Measurements from ENCODE around the genes SLC8A2 and CA11.

DNA sequence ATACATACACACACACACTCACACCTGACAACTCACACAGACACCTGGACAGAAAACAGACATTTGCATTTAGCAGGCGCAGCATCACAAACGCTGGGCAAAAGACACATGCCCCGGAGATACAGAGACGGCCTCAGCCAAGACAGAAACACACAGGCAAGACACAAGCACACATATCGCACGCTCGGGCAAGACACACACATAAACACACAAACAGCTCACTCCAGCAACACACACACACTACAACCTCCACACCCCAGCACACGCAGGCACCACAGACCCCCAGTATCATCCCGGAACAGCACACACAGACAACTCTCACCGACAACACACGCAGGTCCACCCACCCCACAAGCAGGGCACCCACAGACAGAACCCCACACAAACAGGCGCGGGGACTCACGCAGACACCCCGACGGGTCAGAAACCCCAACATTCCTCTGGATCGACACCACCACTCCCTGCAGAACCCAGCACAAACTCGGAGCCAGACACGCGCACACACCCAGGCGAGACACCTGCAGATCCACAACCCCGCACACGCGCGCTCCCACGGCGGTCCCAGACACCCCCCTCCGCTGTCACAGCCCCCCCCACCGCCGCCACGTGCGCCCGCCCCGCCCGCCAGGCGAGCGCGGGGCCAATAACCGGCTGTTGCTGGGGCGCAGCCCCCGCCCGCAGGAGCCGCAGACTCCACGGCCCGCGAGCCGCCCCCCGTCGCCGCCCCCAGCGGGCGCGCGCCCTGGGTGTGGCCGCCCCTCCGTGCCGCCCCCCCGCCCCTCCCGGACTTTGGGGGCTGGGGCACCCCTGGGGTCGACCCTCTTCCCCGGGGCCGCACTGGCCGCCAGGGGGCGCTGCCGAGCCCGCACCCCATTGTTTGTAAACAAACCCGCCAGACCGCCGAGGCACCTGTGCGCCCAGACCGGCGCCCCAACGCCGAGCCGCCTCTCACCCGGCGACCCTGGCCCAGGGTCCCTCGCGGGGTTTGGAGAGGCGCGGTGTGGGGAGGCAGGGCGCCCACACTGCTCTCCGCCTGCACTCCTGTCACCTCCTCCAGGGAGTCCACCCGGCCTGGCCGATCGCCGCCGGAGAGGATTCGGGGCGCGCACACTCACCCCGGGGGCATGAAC lies 820 bp downstream of the BBC3 start:
- RRBS: 1% methylated on average over 17 of the region's 92 CpGs
CAGE:
- cytosol, long polyA plus RNA: no peak
- long polyA plus RNA: no peak
- nucleus, long polyA plus RNA: no peak

- RRBS: no CpG with 5 or more reads among the region's 17 CpGs
CAGE:
- cytosol, long polyA plus RNA: start-site peak on the minus strand at chr19:47232682-47232779, 76 and 86 reads in 2 replicates
- long polyA plus RNA: no peak
- nucleus, long polyA plus RNA: no peak
These were observed 1.6 kb upstream of the BBC3 start for GRCh38 chr19:47232408-47233259.

DNA sequence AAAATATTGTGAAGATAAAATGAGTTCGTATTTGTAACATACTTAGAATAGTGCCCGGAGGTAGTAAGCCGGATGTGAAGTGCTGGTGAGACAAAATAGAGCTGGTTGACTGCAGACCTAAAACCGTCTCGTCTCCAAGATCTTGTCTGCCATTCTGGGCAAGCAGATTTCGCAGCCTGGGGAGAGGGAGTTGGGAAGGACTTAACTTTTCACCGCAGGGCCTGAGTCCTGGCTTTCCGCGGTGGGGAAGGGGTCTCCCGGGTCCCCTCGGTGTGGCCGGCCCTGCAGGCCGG lies 8.2 kb upstream of the BBC3 start:
- RRBS: no CpG with 5 or more reads among the region's 13 CpGs
CAGE:
- cytosol, long polyA plus RNA: no peak
- long polyA plus RNA: no peak
- nucleus, long polyA plus RNA: no peak

GRCh38 chr19:47240906-47241603 lies 10.1 kb upstream of the BBC3 start:
- RRBS: no CpG with 5 or more reads among the region's 26 CpGs
CAGE:
- cytosol, long polyA plus RNA: no peak
- long polyA plus RNA: no peak
- nucleus, long polyA plus RNA: no peak

DNA sequence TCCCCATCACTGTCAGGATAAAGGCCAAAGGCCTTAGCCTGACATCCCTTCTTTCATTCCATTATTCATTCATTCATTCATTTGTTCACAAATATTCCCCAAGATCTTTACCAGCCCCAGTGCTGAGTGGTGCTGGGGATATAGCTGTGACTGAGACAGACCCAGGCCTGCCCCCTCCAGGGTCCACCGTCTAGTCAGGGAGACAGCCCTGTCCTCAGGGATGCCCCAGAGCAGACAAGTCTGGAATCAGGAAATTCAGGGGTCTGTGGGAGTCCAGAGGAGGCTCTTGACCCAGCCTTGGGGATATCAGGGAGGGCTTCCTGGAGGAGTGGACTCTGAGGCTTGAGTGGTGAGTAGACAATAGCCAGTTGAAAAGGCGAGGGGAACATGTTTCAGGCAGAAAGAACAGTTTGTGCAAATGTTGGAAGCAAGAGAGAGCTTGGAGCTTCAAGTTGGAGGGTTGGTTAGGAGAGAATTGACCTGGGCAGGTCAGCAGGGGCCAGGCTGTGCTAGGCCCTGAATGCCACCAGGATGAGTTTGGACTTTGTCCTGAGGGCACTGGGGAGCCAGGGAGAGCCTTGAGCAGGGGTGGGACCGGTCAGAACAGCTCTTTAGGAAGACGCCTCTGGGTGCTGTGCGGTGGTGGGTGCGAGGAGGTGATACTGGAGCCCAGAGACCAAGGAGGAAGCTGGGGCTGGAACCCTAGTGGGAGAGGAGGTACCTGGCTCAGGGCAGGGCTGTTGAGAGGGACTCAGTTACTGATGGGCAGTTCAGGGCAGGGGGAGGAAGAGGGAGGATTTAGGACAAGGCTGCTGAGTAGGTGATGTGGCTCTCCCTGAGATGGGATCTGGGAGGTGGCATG lies 2.7 kb downstream of the CCDC9 start:
- RRBS: no CpG with 5 or more reads among the region's 6 CpGs
CAGE:
- cytosol, long polyA plus RNA: no peak
- long polyA plus RNA: no peak
- nucleus, long polyA plus RNA: no peak

DNA sequence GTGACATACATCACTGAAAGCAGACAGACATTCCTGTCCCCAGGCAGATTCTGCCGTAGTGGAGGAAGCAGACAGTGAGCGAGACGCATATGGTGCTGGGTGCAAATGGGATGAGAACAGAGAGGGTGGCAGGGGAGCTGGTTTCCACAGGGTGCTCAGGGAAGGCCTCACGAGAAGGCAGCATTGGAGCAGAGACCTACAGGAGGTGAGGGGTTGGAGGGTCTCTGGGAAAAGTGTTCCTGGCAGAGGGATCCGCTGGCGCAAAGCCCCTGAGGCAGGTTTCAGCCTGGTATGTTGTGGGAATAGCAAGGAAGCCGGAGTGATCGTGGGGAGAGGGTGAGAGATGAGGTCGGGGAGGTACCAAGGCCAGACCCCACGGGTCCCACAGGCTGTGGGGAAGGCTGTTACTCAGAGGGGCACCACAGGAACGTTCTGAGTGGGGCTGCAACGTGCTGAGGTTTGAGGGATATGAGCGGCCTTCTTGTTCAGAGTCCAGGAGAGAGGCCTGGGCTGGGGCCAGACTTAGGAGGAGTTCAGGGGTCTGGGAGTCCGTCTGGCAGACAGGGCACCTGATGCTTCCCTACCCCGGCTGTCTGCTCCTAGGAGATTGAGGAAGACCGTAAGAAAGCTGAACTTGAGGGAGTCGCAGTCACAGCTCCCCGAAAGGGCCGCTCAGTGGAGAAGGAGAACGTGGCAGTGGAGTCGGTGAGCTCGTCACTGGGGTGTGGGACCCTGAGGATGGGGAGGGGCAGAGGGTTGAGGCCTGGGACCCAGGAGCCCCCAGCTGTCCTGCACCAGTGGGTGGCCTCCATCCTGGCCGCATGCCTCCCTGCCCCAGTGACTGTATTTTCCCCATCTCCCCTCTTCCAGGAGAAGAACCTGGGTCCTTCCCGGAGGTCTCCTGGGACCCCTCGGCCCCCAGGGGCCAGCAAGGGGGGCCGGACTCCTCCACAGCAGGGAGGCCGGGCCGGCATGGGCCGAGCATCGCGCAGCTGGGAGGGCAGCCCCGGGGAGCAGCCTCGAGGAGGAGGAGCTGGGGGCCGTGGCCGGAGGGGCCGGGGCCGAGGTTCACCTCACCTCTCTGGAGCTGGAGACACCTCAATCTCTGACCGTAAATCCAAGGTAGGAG lies 3.8 kb downstream of the CCDC9 start:
- RRBS: 93% methylated on average over 11 of the region's 38 CpGs
CAGE:
- cytosol, long polyA plus RNA: no peak
- long polyA plus RNA: no peak
- nucleus, long polyA plus RNA: no peak

GRCh38 chr19:47272636-47272923 lies 2.1 kb upstream of the INAFM1 start:
- RRBS: no CpG with 5 or more reads among the region's 11 CpGs
CAGE:
- cytosol, long polyA plus RNA: no peak
- long polyA plus RNA: no peak
- nucleus, long polyA plus RNA: no peak

GRCh38 chr19:47323531-47324242 lies 8.3 kb upstream of the C5AR2 start:
- RRBS: 93% methylated on average over 2 of the region's 19 CpGs
CAGE:
- cytosol, long polyA plus RNA: no peak
- long polyA plus RNA: no peak
- nucleus, long polyA plus RNA: no peak

DNA sequence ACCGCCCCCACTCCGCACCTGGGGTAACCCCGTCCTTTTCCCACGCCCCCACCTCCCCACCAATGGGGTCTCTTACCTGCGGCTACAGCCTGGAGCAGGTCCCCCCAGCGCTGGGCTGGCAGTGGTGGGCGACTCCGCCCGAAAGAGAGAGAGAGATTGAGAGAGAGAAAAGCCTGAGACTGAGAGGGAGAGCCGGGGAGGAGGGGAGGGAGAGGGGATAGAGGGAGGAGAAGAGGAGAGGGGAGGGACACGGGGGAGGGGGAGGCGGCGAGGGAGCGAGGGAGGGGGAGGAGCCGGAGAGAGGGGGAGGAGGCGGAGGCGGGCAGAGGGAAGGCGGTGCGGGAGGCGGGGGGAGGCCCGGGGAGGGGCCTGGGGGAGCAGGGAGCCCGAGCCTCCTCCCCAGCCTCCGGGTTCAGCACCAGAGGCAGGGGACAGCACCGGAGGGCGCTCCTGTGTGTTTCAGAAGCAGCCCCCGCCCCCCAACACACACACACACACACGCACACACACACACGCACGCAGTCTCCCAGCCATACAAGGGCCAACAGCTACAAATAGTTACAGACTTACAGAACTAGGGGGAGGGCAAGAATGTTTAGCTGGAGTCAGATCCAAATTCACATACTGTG lies at the start of gene SLC8A2:
SLC8A2 (minus strand) TSS at position 181 of the 629 bp plus-strand sequence.
- RRBS: 3% methylated on average over 7 of the region's 29 CpGs
CAGE:
- cytosol, long polyA plus RNA: no peak
- long polyA plus RNA: no peak
- nucleus, long polyA plus RNA: no peak

DNA sequence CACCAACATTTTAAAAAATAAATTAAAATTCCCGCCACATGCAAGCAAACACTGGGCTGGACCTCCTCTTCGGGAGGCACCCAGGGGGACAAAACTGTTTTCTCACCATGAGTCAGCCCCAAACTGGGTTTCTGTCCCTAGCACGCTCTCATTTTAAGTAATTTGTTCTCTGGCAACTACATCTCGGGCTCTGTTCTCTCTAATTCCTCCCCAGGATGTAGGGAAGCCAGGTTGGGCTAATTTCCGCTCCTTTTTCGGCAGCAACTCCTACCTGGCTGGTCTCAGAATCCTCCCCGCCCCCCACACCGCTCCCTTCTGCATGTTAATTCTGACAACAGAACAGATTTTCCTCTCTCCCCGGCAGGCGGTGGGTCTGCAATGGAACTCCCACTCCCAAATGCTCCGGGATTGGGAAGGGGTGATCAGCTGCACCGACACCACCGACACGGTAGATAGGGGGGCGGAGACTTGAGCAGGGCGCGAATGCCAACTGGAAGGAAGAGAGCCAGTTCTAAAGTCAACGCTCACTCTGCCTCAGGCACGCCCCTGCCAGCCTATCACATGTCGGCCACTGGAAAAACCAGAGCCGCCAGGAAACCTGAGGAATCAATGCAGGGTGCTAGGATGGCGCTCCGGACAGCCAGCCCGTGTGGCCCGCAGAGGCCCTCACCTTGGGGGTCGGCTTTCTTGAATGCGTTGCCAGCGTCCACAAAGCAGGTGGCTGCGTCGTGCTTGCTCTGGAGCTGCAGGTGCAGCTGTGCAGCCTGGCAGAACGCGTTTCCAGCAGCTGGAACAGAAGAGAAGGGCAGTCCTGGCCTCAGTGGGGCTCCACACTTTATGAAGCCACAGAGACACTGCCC lies 14.7 kb downstream of the NAPA start:
- RRBS: 100% methylated on average over 1 of the region's 32 CpGs
CAGE:
- cytosol, long polyA plus RNA: no peak
- long polyA plus RNA: no peak
- nucleus, long polyA plus RNA: no peak

GRCh38 chr19:47507339-47507759 lies 7.5 kb downstream of the NAPA start:
- RRBS: no CpG with 5 or more reads among the region's 10 CpGs
CAGE:
- cytosol, long polyA plus RNA: no peak
- long polyA plus RNA: no peak
- nucleus, long polyA plus RNA: no peak

DNA sequence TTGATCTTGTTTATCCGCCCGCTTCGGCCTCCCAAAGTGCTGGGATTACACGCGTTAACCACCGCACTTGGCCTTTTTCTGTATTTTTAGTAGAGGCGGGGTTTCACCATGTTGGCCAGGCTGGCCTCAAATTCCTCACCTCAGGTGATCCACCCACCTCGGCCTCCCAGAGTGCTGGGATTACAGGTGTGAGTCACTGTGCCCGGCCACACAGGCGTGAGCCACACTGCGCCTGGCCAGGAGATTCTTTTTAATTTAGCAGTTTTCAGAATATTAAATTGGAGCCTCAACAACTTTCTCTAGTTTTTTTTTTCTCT lies 11.3 kb downstream of the SELENOW start:
- RRBS: no CpG with 5 or more reads among the region's 11 CpGs
CAGE:
- cytosol, long polyA plus RNA: no peak
- long polyA plus RNA: no peak
- nucleus, long polyA plus RNA: no peak

GRCh38 chr19:48379065-48379434 lies 12.3 kb downstream of the KDELR1 start:
- RRBS: no CpG with 5 or more reads among the region's 5 CpGs
CAGE:
- cytosol, long polyA plus RNA: no peak
- long polyA plus RNA: no peak
- nucleus, long polyA plus RNA: no peak

GRCh38 chr19:48384009-48384573 lies 7.3 kb downstream of the KDELR1 start:
- RRBS: 98% methylated on average over 3 of the region's 21 CpGs
CAGE:
- cytosol, long polyA plus RNA: no peak
- long polyA plus RNA: no peak
- nucleus, long polyA plus RNA: no peak

GRCh38 chr19:48412754-48412953 lies 19.2 kb downstream of the GRIN2D start:
CAGE:
- cytosol, long polyA plus RNA: no peak
- long polyA plus RNA: no peak
- nucleus, long polyA plus RNA: no peak

DNA sequence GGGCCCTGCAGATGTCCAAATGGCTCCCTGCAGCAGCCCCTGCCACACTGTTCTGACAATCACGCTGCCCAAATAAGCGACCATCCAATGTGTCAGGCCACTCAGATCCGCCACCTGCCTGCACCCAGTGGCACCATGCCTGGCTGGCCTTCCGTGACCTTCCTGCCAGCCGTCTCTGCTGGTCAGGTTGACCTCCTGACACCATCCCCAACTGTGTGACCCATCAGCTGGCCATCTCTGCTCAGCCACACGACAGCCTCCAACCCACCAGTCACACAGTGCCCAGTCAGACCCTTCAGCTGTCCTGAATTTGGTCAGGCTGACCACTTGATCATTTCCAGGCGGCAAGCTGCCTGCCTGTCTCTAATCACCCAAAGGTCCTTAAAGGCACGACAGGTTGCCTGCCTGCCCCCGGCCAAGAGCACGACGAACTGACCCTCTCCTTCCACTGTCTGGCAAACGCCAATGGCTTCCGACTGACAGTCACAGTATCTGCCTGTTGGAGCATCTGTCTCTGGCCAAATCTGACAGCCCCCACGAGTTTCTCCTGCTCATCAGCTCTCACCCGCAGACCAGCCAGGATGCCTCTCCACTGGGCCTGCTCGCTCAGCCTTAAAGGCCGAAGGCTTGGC lies 1.3 kb downstream of the FAM83E start:
- RRBS: no CpG with 5 or more reads among the region's 17 CpGs
CAGE:
- cytosol, long polyA plus RNA: no peak
- long polyA plus RNA: no peak
- nucleus, long polyA plus RNA: no peak

DNA sequence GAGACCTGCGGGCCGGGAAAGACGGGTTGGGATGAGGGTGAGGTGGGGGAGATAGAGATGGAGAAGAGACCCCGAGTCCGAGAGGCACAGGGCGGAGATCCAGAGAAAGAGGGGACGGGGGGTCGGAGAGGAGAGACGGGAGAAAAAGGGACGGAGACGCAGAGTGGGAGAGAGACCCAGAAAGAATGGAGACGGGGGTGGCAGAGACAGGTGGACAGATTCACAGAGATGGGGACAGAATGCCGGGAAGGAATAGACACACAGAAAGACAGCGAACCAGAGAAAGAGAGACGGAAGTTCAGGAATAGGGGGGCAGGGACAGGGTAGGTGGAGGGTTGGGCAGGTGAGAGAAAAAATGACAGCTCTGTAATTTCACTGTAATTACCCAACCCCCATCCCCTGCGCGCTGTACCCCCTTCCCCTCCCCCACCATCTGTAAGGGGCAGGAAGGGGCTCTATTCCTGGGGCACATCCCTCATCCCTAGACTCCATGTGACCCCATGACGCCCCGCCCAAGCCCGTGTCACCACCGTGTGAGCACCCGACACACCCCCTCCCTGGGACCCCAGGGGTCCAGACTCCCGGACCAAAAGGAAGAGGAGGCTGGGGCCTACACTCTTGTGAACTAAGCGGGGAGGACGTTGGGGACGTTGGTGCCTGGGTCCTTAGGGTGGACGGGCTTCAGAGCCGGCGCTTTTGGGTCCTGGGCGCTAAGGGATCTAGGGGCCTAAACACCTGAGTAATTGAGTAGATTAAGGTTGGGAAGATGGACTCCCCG lies 1.0 kb downstream of the DBP start:
- RRBS: 12% methylated on average over 5 of the region's 31 CpGs
CAGE:
- cytosol, long polyA plus RNA: no peak
- long polyA plus RNA: no peak
- nucleus, long polyA plus RNA: no peak

DNA sequence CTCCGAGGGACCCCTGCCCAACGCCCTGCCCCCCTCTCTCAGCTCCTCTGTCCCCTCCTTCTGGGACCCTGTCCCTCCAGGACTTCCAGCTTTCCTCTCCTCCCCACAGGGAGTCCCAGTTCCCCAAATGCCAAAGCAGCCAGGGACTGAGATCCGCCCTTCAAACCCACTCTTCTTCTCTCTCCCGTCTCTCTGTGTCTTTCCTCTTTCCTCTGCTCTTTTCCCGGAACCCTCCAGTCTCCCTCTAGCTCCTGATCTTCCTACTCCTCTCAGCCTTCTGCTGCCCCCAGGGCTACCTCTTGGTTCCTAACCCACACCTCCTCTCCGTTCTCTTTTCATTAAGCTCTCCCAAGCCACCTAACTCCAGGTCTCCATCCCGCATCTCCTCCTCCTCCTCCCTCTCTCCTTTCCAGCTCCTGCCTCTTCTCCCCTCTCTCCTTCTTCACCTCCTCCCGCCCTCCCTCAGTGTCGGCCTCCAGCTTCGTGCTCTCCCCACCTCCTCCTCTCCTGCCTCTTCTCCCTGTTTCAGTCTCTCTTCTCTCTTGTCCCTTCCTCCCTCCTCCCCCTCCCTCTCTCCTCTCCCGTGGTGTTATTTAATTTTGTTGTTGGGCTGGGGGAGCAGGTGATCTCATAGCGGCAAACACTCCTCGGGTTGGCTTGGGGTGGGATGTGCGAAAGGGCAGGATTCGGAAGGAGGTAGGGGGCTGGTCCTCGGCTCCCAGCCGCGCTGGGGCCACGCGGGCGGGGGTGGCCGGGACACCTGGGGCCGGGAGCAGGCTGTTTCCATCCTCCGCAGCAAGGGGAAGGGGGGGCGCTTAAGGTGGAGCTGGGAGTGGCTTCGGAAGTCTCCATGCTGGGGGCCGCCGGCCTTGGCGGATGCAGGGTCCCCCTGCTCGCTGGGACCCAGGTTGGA lies at the start of gene CA11:
CA11 (minus strand) TSS at position 544 of the 913 bp plus-strand sequence.
- RRBS: 4% methylated on average over 5 of the region's 30 CpGs
CAGE:
- cytosol, long polyA plus RNA: start-site peak on the minus strand centred at position 505 of the sequence, 478 bp wide, 1,665 and 1,761 reads in 2 replicates
- long polyA plus RNA: start-site peak on the minus strand centred at position 496 of the sequence, 502 bp wide, 2,090 and 1,374 reads in 2 replicates
- nucleus, long polyA plus RNA: start-site peak on the minus strand centred at position 514 of the sequence, 429 bp wide, 781 and 753 reads in 2 replicates

DNA sequence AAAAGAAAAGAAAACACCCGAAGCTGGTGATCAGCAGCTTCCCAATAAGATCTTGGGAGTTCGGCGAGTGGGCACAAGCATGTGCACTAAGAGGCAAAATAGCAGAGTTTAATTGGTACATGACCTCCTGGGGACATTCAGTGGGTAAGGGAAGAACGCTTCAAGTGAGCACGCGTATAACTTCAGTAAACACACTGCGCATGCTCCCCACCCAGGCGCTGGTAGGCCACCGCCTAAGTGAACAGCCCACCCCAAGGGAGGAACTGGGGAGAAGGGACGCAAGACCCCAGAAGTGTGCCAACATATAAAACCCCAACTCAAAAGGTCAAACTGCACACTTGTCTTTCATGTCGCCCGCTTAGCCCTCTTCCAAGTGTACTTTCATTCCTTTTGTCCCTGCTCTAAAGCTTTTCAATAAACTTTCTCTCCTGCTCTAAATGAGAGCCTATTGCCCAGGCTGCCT lies 10.5 kb upstream of the NTN5 start:
- RRBS: no CpG with 5 or more reads among the region's 12 CpGs
CAGE:
- cytosol, long polyA plus RNA: no peak
- long polyA plus RNA: no peak
- nucleus, long polyA plus RNA: no peak

GRCh38 chr19:48712762-48713625 lies 6.5 kb downstream of the MAMSTR start:
- RRBS: 46% methylated on average over 8 of the region's 20 CpGs
CAGE:
- cytosol, long polyA plus RNA: no peak
- long polyA plus RNA: no peak
- nucleus, long polyA plus RNA: no peak